SK-MEL-5 (cell line): ENCODE measurements around the genes TNRC18, GRID2IP, ZNF853 and ZNF12.

DNA sequence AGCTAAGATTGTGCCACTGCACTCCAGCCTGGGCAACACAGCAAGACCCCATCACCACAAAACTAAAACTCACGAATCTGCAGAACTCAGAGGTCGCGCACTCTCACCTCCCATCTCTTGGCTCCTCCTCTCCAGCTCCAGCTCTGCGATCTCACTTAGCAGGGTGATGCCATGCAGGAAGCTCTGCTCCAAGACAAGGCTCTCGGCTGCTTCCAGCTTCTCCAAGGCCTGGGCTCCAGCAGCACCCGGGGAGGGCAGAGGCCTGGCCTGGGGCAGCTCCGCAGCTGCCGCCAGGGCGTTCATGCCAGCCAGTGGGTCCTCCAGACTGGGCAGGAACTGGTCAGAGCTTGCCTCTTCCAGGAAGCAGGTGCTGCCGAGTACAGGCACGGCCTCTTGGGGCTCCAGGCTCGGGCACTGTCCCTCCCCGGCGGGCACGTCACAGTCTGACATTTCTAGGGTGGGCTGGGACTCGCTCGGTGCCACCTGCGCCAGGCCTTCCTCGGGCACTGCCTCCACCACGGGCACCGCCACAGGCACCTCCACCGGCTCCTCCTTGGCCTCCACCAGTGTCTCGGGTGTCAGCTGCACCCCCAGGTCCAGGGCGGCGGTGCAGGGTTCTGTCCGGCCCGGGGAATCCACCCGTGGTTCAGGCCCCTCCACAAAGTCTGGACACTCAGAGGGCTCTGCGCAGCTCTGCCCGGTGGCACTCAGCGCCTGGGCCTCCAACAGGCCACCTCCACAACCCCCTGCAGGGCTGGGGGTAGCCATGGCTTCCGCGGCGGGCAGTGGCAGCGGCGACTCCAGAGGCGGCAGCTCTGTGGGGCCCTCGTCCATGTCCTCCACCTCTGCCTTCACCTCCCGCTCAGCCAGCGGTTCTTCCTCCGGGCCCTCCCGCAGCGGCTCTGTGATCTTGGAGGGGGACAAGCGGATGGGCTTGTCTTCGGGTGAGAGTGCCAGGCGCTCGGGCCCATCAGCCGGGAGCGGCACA is 53.1 kb downstream of the TNRC18 start:
RAMPAGE:
- cytosol, long total RNA, result no peak
- long total RNA, result no peak
- nucleus, long total RNA, result no peak

DNA sequence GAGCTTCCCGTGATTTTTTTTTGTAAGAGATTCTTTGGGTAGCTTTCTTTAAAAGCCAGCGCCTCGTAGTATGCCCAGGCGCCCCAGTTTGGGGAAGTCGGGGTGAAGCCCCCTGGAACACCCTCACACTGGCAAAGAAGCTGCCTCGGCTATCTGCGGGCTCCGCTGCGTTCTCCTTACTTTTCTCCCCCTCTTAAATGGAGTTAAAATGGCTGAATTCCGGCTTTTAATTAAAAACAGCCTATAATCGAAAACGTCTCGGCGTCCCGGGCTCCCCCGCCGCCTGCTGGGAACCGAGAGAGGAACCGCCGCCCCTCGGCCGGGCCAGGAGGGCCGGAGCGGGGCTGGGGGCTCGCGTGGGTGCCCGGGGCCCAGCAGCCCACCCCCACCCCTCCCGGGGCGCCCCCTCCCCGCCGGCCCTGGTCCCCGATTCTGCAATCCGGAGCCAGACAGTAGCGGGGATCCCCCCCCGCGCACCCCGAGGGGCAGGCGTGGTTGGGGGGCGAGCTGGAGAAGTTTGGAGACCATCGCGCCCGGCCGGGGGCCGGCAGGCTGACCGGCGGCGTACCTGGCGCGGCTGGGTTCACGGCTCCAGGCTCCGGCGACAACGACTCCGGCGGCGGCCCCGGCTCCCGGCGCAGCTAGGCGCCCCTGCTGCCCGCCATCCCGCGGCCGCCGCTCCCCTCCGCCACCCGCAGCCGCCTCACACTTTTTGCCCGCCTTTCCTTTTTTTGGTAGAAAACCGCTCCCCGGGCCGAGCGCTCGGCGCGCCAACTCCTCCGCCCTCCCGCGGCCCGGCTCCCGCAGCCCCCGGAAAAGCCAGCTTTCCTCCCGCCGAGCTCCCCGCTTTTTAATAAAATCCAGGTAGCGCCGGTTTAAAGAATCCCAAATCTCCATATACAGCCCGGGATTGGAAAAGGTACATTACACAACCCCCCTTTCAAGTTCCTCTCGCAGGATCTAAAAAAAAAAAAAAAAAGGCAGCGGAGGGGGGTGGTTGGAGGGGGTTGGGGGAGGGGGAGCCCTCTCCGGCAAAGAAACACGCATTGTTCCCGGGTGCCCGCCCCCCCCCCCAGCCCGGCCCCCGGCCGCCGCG is at the start of gene TNRC18:
TSS of gene TNRC18 (minus strand) at position 962 of the 1,096 bp plus-strand sequence.
RAMPAGE:
- cytosol, long total RNA, result no peak
- long total RNA, result no peak
- nucleus, long total RNA, result no peak

DNA sequence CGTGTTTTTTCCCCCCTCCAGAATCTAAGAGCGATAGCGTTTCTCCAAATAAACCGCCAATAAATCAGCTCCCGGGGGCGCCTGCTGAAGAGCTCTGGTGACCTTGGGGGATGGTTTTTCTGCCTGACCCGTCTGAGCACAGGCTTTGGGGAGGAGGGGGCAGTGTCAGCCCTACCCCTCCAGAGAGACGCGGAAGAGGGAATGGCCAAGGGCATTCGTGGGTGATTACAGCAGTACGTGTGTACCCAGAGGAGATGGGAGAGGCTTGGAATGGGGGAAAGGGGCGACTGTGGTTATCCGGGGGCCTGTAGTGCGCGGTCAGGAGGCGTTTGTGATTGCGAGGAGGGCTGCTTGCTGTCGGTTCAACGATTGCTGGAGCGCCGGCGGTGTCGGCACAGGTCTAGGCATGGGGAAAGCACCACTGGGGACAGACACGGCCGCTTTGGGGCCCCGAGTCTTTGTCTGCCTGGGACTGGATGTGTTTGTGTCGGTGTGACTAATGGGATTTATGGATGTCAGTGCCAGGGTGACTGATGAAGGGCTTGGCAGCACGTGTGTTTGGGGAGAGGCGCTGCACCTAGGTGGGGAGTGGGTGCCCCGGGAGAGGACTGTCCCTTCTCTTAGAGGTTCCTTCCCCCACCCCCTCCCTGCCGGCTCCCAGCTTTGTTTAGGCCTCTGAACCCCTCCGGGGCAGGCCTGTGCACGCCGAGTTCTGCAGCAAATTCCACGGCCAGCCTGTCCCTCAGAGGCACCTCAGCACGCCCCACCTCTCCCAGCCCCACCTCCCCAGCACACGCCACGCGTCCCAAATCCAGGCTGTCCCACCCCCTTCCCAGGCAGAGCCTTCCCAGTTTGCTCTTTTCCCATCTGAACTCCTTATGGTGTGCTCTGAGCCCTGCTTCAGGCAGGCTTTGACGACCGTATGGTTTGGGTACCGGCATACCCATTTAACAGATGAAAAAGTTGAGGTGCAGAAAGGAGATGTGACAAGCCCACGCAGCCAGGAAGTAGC is 6.2 kb upstream of the TNRC18 start:
RAMPAGE:
- cytosol, long total RNA, result no peak
- long total RNA, result no peak
- nucleus, long total RNA, result no peak

RAMPAGE:
- cytosol, long total RNA, result no peak
- long total RNA, result no peak
- nucleus, long total RNA, result no peak
Measured at GRCh38 chr7:5527179-5527579, 3.2 kb downstream of the ACTB start.

GRCh38 chr7:5557790-5558586 is 27.6 kb upstream of the ACTB start:
RAMPAGE:
- cytosol, long total RNA, result no peak
- long total RNA, result no peak
- nucleus, long total RNA, result no peak

GRCh38 chr7:5629970-5630448 is 37.4 kb downstream of the FSCN1 start:
RAMPAGE:
- cytosol, long total RNA, result no peak
- long total RNA, result no peak
- nucleus, long total RNA, result no peak

DNA sequence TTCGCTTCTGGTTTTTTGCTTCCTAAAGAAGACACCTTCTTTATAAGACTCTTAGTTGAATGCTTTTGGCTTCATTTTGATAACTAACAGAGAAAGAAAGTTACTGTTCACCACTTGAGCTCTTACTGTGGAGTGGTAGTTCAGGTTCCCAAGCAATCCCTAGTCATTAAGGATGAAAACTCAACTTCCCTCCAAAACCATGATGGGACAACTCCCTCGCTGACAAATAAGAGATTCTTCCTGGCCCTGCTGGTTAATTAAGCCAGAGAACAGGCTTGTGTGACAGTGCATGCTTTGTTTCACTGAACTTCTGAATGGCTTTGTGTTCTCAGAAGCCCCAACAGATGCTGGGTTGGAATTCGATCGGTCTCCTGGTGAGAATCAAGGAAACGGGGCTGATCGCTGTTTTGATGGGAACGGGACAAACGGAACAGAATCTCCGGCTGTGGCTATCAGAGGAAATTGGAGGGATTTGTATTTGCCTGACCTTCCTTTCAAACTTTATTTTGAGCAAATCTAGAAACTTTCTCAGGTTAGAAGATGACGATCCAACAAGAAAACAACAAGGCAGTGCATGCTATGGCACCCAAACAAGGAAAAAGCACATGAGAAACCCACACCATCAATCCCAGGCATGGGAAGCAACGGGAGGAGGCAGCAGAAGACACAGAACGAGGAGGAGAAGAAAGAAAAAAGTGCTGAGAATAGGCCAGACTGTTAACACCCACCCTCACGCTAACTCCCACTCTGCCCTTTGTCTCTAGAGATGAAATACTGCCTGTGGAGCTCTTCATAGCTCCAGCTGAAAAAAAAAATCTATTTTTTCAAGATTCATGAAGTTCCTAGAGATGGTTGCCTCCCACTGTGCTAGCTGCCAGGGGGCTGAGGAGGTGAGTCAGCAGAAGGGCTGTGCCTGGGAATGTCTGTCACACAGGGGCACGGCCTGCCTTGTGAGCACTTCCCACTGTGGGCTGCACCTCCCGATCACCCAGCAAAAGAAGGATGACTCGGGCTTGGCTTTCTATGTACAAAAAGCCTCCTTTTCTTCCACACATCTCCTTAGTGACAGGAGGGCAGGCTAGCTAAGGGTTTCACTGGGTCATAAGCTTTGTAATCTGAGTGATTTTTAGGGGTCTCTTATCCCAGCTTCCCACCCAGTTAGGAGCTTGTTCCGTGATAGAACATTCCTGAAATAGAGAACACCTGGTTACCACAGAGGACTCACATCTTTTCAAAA is 44.1 kb downstream of the FSCN1 start:
RAMPAGE:
- cytosol, long total RNA, result no peak
- long total RNA, result no peak
- nucleus, long total RNA, result no peak

DNA sequence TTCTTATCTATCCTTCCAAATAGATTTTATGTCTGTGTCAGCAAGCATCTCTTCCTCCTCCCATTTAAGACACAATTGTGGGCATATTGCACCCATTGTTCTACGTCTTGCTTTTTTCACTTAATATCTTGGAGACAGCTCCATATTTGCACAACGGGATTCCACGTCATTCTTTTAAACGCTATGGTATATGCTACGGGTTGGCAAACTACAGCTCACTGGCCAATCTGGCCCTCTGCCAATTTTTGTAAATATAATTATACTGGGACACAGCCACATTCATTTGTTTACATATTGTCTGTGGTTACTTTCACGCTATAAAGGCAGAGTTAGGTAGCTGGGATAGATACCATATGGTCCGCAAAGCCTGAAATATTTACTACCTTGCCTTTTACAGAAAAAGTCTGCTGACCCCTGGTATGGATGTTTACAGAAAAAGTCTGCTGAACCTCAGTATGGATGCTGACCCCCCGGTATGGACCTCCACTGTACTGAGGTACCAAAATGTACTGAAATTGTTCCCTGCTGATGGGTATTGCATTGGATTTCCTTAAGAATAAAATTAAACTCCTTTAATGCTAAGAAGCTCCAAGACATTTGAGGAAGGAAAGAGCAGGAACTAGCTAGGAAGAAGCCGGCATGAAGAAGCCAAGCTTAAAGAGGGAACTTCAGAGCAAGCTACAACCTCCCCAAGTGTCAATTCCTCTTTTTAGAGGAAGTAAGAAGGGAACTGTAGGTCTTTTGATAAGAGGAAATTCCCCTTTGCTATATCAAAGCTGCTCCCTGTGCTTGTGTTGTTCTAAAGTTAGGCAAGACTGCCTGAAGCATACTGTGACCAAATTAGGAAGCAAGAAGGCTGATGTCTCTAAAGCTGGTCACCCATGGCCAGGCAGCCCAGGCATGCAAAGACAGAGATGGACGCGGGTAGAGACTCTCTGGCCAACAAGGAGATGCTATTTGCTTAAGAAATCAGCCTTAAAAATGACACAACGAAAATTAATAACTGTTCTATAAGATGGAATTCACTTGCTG is 88.2 kb downstream of the RNF216 start:
RAMPAGE:
- cytosol, long total RNA, result no peak
- long total RNA, result no peak
- nucleus, long total RNA, result no peak

RAMPAGE:
- cytosol, long total RNA, result no peak
- long total RNA, result no peak
- nucleus, long total RNA, result no peak
Measured at GRCh38 chr7:6023278-6024548, 7.5 kb upstream of the ANKRD61 start.

GRCh38 chr7:6108852-6109233 is 4.1 kb downstream of the USP42 start:
RAMPAGE:
- cytosol, long total RNA, result no peak
- long total RNA, result no peak
- nucleus, long total RNA, result no peak

RAMPAGE:
- cytosol, long total RNA, result no peak
- long total RNA, result no peak
- nucleus, long total RNA, result no peak
Measured at GRCh38 chr7:6115137-6115767, 10.5 kb downstream of the USP42 start.

RAMPAGE:
- cytosol, long total RNA, result no peak
- long total RNA, result no peak
- nucleus, long total RNA, result no peak
Measured at GRCh38 chr7:6162016-6163261, 57.7 kb downstream of the USP42 start.

GRCh38 chr7:6257674-6258057 is 14.8 kb downstream of the CYTH3 start:
RAMPAGE:
- cytosol, long total RNA, result start-site peak on the minus strand at chr7:6257767-6257817, 183 and 132 reads in 2 replicates
- long total RNA, result start-site peak on the minus strand at chr7:6257767-6257819, 191 and 79 reads in 2 replicates
- nucleus, long total RNA, result start-site peak on the minus strand at chr7:6257760-6257802, 455 and 45 reads in 2 replicates

RAMPAGE:
- cytosol, long total RNA, result no peak
- long total RNA, result no peak
- nucleus, long total RNA, result no peak
Measured at GRCh38 chr7:6391746-6392306, 17.5 kb downstream of the RAC1 start.

GRCh38 chr7:6392661-6393183 is 18.4 kb downstream of the RAC1 start:
RAMPAGE:
- cytosol, long total RNA, result no peak
- long total RNA, result no peak
- nucleus, long total RNA, result no peak

DNA sequence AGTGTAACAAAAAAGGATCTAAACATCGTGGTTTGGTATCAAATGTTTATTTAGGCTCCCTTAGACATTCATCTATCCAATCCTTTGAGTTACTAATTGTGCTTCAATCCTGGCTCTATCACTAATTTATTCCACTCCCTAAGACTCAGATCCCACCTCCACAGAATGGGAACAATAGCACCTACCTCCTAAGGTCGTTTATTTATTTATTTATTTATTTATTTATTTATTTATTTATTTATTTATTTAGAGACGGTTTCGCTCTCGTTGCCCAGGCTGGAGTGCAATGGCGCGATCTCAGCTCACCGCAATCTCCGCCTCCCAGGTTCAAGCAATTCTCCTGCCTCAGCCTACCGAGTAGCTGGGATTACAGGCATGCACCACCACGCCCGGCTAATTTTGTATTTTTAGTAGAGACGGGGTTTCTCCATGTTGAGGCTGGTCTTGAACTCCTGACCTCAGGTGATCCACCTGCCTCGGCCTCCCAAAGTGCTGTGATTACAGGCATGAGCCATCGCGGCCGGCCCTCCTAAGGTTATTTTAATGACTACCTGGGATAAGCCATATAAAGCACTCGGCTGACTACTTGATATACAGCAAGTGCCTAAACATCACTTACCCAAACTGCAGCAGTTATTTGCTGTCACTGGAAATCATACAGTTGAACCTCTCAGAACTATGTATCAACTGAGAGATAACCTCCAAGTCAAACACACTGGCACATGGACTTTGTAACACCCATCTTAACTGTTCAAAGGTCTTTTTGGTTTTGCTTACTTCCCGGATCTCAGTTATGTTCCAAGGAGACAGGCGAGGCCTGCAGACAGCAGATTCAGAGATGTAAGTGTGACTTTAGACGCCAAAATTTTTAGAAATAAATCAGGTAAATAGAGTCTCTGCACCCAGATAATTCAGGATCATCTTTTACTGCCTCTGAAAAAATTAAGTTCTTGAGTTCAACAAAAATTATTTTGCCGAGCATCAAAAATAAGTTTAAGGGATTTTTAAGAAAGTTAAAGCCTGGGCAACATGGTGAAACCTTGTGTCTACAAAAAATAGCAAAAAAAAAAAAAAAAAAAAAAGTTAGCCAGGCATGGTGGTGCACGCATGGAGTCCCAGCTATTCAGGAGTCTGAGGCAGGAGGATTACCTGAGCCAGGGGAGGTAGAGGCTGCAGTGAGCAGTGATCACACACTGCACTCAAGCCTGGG is 1.8 kb downstream of the KDELR2 start:
RAMPAGE:
- cytosol, long total RNA, result no peak
- long total RNA, result no peak
- nucleus, long total RNA, result no peak

DNA sequence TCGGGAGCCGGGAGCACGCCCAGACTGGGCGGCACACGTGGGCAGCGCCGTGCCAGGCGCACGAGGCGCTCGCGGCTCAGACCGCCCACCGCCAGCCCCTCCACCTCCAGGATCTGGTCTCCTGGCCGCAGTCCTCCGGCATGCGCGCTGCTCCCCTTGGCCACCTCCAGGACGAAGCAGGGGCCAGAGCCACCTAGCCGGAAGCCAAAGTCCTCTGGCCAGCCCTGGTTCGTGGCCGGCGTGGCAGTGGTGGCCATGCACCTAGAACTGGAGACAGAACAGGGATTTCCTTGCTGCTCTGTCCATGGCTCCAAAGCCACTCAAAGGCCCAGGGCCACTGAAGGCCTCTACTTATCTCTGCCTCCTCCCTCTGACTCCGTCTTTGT is at the start of gene GRID2IP:
TSS of gene GRID2IP (minus strand) at position 282 of the 386 bp plus-strand sequence.
RAMPAGE:
- cytosol, long total RNA, result no peak
- long total RNA, result no peak
- nucleus, long total RNA, result no peak

GRCh38 chr7:6614921-6615820 is at the start of gene ZNF853:
Gene ZNF853, plus strand, starts transcription at chr7:6615610.
RAMPAGE:
- cytosol, long total RNA, result no peak
- long total RNA, result no peak
- nucleus, long total RNA, result no peak

DNA sequence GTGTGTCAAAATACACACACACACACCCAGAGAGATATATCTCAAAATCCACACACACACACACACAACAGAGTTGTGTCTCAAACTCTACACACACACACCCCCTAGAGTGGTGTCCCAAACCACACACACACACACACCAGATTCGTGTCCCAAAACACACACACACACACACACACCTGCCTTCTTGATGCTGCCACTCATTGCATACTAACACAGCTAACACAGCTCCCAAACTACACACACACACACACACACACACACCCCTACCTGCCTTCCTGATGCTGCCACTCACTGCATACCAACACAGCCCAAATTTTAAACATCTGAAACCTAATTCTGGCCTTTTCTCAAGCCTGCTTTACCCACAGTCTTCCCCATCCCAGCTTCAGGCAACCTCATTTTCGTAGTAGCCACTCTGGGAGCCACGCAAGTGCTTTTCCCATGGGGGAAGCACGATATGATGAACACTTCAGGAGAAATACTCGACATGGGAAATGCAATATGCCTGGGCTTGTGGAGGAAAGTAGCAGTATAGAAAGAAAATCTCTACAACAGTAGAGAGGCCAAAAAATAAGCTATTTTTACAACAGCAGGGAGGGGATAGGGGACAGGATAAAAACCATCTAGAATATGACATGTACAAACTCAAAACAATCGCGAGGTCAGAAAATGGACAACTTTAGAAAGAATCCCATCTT is 3.8 kb downstream of the ZNF12 start:
RAMPAGE:
- cytosol, long total RNA, result no peak
- long total RNA, result no peak
- nucleus, long total RNA, result no peak

RAMPAGE:
- cytosol, long total RNA, result no peak
- long total RNA, result no peak
- nucleus, long total RNA, result start-site peak on the plus strand at chr7:6707016-6707099, 97 and 5 reads in 2 replicates
Measured at GRCh38 chr7:6706269-6707500, at the start of gene ZNF12. Gene ZNF12, minus strand, starts transcription at chr7:6706947.